ENCODE results near the genes TMEM19, TPH2 and CAPS2.

DNA sequence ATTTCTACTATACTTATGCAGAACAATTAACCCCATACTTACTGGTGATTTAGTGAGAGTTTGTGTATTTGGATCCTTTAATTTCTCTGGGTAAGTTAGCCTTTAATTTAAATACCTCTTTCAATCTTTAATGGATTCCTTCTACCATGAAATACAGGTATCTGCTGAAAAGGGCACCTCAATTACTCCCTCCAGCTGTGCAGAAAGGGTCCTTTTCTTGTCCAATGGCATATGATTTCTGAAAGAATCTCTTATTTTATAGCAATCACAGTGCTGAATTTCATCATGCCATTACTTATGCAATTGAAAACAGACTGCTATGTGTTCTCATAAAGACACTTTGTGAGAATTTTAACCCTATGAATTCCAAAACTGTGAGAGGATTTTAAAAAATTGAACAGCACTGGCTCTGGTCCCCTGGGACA, 46.0 kb upstream of the CNOT2 start:
- PRO-cap: no peak

GRCh38 chr12:70586554-70587121, 50.6 kb downstream of the PTPRB start:
- PRO-cap: no peak

GRCh38 chr12:70690861-70692143, 54.1 kb upstream of the PTPRB start:
- PRO-cap: no peak

DNA sequence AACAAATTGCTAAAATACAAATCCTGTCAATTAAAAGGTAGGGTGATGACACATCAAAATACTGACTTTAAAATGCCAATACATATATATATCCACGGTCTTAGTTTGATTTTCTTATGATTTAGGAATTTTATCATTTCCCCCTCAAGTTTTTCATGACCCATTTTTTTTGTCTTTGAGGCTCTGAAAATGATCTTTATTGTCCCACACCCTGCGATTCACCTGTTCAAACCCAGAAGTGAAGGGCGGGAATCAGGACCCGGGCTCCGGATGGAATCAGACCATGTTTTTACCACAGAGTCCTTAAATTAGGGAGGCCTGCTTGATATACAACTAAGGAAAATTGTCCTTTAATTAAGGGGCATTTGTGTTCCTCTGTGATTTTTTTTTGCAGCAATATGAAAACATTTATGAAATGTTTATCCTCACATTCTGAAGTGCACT, 794 bp downstream of the TSPAN8 start:
- PRO-cap: no peak

- PRO-cap: no peak
Observed at GRCh38 chr12:71646761-71646997, 17.0 kb downstream of the ZFC3H1 start.

DNA sequence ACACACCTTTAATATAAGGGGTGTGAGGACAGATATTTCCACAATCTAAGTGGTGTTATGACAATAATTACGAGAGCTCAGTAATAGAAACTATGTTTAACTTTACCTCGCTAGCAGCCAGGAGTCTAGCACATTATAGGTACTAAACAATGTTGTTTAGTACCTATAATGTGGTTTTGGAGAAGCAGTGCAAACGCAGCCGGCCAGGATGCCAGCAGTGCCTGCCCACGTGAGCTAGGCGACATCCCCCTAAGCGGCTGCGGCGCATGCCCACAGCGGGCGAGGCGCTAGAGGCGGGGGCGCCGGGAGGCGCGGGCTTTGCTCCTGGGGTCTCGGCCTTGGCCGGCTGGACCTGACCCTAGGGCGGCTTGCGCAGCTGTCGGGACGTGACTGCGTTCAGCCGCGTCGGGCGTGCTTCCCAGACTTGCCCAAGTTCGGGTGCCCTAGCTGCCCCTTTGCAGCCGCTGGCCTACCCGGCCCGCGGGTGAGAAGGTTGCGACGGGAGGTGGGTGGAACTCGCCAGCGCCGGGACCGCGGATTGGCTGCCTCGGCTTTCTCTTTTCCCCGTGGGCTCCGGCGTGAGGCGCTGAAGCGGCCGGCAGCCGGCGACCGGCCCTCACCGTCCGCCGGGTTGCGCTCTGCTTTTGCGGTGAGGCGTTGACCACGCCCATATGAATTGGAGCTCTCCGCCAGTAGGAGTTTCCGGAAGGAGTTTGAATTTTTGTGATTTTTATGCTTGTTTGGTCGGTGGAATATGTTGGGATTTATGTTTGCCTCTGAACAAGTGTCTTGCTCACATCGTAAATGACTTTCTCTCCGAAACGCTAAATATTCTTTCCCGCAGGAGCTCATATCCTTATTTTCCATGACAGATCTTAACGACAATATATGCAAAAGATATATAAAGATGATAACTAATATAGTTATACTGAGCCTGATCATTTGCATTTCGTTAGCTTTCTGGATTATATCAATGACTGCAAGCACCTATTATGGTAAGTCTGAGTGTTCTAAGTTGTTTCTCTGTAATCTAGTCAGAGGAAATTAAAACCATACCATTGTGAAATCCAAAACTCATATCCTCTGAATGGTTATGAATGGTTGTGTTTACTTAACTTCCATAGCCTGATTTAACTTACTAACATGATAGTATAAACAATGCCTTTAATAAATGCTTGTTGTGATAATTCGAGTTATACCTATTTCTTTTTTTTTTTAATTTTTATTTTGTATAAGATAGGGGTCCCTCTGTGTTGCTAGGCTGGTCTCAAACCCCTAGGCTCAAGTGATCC, at the start of gene TMEM19:
Gene TMEM19, plus strand, starts transcription at position 267 of the 1,292 bp plus-strand sequence.
- PRO-cap: bidirectional peak, plus-strand start at position 290 of the sequence, minus-strand start at position 223 of the sequence; bidirectional peak, plus-strand start at position 589 of the sequence, minus-strand start at position 430 of the sequence

DNA sequence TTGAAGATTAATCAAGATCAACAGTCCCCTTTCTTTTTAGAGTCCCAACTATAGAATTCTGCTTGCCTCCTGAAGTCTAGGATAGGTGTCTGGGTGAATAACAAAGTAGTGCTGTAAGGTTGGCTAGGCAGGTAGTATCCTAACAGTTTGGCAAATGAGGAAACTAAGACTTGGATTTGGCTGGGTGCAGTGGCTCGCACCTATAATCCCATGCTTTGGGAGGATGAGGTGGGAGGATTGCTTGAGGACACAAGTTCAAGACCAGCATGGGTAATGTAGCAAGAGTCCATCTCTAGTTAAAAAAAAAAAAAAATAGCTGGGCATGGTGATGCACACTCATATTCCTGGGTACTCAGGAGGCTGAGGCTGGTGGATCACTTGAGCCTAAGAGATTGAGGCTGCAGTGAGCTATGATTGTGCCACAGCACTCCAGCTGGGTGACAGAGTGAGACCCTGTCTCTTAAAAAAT, 6.1 kb downstream of the RAB21 start:
- PRO-cap: no peak

DNA sequence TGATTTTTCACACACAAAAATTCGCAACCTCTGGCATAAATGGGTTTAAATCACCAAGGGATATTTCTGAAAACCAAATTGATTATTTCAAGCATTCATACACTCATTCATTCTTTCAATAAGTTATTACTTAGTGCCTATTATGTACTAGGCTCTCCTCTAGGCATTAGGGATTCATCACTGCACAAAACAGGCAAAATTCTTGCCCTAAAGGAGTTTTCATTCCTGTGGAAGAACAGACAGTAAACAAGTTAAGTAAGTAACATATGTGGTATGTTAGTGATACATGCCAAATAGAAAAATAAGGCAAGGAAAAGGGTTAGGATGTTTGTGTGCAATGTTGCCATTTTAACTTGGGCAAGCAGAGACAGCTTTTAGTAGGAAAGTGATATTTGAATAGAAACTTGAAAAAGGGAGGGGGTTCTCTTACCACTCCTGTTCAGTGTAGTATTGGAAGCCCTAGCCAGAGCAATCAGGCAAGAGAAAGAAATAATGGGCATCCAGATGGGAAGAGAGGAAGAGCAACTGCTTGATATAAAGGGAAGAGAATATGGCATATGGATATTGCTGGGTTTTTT, 38.1 kb upstream of the TPH2 start:
- PRO-cap: no peak

DNA sequence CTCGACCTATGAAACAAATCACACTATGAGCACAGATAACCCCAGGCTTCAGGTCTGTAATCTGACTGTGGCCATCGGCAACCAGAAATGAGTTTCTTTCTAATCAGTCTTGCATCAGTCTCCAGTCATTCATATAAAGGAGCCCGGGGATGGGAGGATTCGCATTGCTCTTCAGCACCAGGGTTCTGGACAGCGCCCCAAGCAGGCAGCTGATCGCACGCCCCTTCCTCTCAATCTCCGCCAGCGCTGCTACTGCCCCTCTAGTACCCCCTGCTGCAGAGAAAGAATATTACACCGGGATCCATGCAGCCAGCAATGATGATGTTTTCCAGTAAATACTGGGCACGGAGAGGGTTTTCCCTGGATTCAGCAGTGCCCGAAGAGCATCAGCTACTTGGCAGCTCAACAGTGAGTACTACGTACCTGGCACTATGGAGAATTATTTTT, at the start of gene TPH2:
Gene TPH2, plus strand, starts transcription at position 162 of the 447 bp plus-strand sequence.
- PRO-cap: no peak

GRCh38 chr12:71947351-71948194, 8.9 kb downstream of the TPH2 start:
- PRO-cap: no peak

- PRO-cap: no peak
Observed at GRCh38 chr12:74539507-74540011, 1.9 kb downstream of the ATXN7L3B start.

DNA sequence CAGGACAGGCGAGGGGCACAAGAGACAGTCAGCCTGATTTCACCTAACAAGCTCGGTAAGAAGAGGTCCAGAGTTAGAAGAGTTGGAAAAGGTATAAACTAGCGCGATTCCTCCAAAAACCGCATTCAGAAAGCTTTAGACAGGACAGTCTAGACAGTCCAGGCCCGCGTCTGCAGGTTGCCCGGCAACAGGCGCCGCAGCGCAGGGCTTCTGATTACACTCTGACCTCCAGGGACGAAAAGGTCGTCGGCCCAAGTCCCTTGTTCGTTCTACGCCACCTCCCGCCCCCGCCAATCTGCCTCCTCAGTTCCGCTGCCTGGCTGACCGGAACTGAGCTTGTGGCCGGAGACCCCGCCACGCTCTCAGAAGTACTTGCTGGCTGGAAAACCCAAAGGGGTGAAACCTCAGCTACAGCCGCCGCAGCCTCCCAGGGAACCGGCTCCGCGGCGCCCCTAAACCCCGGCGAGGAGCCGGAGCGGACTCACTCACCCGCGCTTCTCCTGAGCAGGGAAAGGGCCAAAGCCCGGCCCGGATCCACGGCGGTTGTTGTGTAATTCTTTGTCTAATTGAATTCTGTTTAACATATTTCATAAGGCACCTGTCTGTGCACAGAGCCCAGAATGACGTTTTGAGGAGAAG, at the start of gene CAPS2:
Gene CAPS2, minus strand, starts transcription at position 440 of the 639 bp plus-strand sequence.
- PRO-cap: no peak

- PRO-cap: unidirectional peak, plus-strand start at chr12:75566687
Observed at GRCh38 chr12:75566637-75566836, 55.1 kb upstream of the KRR1 start.

- PRO-cap: no peak
Observed at GRCh38 chr12:75720659-75721280, 209.4 kb upstream of the KRR1 start.

DNA sequence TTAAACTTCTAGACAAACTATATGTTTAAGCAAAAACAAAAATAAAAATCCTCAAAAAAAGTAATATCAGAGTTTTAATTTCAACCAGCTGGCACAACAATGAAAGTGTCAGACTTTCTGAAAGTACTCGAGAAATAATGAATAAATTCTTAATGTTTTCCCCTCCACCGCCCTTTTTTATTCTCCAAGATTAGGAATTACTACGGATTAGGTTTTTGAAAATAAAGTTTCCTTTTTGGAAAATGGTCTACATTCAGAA, 55.0 kb downstream of the NAP1L1 start:
- PRO-cap: no peak

GRCh38 chr12:76032050-76033180, 52.1 kb downstream of the NAP1L1 start:
- PRO-cap: bidirectional peak, plus-strand start at chr12:76032512, minus-strand start at chr12:76032417

- PRO-cap: no peak
Observed at GRCh38 chr12:76049517-76050052, 34.9 kb downstream of the NAP1L1 start.

DNA sequence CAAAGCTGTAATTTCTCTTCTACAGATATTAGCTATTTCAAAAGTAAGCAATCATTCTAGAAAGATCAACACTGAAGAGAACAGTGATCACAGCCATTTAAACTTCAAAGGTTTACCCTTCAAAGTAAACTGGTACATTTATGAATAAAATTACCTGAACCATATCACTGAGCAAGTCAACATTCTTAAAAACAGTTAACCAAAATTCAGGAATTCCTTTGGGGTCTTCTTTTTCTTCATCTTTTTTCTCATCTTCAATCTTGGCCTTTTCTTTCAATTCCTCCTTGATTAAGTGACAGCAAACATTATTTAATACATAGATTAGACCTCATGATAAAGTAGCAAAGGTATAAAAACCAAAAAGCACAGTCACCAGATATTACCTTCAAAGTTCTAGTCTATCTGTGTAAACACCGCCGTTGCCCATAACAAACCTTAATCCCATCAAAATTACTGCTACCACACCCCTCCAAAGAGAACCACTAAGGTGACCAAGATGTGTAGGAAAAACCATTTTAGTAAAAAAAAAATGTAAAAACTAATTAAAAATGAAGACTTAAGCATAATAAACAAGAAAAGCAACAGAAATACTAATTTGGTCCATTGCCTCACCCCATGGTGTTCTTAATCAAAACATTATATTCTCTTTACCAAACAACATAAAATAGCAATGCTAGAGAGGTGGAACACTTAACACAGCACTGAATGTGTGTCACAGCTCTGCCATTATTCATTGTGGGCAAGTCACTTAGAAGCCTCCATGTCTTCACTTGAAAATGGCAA, 28.4 kb downstream of the NAP1L1 start:
- PRO-cap: no peak

- PRO-cap: no peak
Observed at GRCh38 chr12:76340786-76341213, 7.4 kb downstream of the BBS10 start.

DNA sequence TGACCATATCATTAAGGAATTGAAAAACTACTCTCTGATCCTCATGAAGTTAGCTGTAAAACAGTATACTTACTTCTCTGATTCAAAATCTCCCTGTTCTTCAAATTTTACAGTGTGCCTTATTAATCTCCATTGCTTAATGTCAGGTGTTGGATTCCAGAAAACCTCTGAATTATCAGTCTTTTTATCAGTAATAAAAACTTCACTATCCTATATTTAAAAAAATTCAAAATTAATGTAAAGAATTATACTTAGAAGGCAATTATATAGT, 23.1 kb upstream of the BBS10 start:
- PRO-cap: no peak